Thoracic aorta endothelial cell (primary cell): ENCODE measurements around a stretch of chr14.

- CAGE, long polyA plus RNA: no peak
These were observed 18.3 kb downstream of the ZFP36L1 start for GRCh38 chr14:68774552-68774910.

DNA sequence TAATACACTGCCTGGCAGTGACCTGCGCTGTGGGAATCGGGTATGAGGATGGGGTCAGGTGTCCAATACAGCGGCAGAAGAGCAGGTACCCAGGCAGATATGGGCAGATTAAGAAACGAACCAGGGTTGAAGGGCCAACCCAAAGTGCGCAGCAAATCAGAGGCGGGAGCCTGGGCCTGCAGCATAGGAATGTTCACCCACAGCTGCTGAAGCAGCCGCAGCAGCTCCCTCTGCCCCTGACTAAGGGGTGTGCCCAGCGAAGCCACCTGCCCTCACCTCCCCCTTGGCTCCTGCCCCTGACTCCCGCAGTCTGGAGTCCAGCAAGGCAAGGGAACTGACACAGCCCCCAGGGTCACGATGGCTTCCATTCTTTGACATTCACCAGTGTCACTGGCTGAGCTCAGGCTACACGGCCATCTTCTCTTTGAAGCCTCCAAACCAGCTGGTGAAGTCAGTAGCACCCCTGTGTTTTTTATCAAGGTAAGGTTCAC, 27.2 kb upstream of the ZFP36L1 start:
- CAGE, long polyA plus RNA: no peak

GRCh38 chr14:68876933-68877526, 84.2 kb upstream of the ZFP36L1 start:
- CAGE, long polyA plus RNA: no peak

DNA sequence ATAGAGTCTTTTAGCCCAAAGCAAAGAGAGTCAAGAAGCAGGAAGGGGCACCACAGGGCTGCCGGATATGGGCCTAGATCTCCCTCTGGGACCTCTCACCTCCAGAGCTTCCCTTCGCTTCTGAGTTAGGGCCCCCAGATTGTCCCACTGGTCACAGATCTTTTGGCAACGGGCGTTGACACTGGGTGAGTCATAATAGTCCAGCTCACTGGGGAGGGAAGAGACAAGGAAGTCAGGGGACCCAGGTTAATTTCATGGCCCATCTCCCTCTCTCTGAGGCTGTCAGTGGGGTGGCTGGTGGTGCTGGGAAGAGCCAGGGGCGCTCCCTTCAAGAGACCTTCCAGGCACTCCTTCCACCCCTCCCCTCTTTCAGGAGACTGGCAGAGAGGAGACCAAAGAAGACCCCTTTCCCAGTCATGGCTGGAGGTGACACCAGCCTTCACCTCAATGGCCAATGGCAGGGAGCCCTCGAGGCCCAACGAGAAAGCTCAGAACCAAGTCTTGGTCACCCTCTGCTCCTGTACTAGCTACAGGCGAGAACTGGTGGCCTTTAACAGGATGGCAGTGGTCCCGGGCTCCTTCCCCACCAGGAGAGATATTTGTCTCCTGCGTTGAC, 91.9 kb upstream of the ZFP36L1 start:
- CAGE, long polyA plus RNA: no peak

DNA sequence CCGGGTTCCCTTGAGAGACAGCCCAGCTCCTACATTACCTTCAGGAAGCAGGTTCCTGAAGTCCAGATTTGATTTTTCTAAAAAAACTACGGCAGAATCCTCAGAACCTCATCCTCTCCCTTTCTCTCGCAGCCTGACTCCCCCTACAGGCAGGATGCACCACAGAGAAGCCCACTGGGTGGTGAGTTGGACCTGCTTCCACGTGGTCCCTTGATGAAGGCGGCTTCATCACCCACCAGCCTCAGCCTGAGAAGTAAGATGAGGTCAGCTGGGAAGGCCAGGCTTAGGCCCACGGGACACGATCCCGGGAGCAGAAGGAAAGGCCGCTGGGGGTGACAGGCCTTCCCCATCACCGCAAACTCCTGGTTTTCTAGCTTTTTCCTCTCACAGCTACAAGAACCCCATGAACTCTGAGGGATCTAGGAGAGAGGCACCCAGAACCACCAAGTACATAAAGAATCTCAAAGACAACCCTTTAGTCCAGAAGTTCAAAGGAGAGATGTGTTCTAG, 82.9 kb downstream of the ACTN1 start:
- CAGE, long polyA plus RNA: no peak

GRCh38 chr14:68935619-68936755, 43.1 kb downstream of the ACTN1 start:
- CAGE, long polyA plus RNA: no peak

- CAGE, long polyA plus RNA: no peak
These were observed 39.2 kb downstream of the ACTN1 start for GRCh38 chr14:68939838-68940455.

- CAGE, long polyA plus RNA: no peak
These were observed 25.5 kb upstream of the ACTN1 start for GRCh38 chr14:69004646-69005032.

DNA sequence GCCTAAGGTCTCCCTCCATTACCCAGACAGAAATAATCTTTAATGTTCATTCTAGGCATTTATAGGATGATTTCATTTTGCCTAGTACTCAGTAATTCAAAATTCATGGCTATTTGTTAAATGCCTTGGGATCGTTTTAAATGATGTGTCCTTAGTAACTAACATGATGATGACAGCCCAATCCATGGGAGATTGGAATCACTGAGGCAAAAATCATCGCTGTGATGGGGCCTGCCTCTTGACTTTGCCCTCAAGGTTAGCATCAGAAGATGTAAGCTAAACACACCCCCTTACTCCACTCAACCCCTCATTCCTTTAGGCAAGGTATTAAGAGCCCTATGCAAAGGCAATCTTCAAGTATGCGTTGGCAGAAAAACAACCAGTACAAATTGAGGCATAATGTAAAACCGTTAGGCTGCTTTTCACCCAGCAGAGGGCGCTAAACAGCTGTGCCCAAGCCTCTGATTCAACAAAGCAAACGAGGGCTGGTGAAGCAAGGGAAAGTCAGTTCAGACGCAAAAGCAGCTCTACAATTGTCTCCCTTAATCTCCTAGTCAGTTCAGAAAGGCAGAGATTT, 23.8 kb downstream of the DCAF5 start:
- CAGE, long polyA plus RNA: no peak

- CAGE, long polyA plus RNA: no peak
These were observed 41.1 kb downstream of the ERH start for GRCh38 chr14:69356831-69357635.

DNA sequence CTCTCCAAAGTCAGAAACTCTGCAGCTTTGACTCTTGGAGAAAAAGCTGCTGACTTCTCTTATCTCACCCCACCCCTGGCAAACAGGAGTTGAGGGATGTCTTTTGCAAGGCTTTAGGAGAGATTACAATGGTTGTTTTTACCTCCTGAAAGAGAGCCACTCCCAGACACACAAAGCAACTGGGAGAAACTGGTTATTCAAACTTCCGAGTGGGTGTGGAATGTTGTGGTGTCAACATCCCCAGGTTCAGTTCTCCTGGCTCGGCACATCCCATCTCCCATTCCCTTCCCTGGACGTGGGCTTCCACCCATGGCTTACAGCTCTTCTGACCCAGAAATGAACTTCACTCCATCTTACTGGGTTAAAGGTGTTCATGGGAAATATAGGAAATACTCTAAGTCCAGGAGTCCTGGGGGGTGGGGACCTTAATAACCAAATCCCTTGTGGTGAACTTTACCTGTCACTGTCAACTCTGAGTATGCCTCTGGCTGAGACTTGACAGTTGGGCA, 42.0 kb downstream of the CCDC177 start:
- CAGE, long polyA plus RNA: no peak

DNA sequence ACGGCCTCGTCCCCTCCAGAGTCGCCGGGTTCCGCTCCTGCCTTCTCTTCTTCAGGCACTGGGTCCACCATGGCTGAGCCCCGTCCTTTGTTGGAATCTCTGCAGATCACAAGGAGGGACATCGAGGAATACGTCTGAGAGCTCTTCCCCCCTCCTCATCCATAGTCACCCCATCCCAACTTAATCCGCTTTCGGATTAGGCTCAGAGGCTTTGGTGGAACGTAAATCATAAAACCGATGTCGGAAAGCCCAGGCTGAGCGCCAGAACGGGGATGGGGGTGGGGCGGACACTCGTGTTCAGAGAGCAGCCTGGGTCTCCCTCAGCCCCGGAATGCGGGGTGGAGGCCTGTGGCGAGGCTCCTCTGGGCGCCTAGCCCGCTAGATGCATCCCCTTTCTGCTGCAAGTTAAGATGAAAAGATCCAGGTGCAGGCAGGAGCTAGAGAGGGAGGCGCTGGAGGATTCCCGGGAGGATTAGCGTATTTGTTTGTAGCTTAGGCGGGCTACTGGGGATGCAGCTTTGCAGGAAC, 1.1 kb downstream of the CCDC177 start:
- CAGE, long polyA plus RNA: no peak

DNA sequence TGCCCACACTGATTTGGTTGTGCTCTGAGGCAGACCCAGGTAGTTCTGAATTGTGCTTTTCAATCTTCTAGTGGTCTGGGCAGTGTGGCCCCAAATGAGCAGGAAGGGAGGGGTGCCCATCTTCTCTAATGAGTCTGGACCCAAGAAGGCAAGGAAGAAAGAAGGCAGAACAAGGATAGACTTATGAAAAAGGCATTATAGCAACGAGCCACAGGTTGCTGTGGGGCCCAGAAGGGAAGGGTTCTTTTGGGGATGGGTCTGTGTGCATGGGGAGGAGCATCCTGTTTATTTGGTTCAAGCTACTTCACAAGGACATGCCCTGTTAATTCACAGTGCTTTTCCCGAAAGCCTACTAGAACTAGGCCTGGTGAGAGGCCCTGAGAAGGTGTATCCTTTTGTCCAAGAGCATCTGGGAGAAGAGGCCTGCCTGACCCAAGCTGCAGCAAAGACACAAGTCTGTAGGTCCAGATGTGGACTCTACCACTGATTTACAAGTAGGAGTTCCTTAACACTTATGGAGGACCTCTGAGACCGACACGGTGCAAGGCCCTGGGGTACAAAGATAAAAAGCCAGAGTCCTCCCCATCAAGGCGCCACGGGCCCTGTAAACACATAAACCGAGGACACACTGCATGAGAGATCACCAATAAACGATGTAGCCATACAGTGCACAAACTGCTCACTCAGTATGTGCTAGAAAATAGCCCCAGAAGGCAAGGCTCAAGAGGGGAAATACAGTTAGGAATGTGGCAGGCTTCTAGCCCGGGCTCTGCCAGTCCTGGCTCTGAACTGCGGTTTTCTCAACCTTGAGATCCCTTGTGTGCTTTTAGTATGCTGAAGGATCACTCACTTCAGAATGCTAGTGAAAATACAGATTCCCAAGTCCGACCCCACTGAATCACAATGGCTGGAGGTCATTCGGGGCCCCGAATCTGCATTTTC, 993 bp upstream of the SUSD6 start:
- CAGE, long polyA plus RNA: no peak

GRCh38 chr14:69636051-69637080, 25.0 kb downstream of the SUSD6 start:
- CAGE, long polyA plus RNA: no peak

GRCh38 chr14:69648515-69649220, 37.3 kb downstream of the SUSD6 start:
- CAGE, long polyA plus RNA: no peak

DNA sequence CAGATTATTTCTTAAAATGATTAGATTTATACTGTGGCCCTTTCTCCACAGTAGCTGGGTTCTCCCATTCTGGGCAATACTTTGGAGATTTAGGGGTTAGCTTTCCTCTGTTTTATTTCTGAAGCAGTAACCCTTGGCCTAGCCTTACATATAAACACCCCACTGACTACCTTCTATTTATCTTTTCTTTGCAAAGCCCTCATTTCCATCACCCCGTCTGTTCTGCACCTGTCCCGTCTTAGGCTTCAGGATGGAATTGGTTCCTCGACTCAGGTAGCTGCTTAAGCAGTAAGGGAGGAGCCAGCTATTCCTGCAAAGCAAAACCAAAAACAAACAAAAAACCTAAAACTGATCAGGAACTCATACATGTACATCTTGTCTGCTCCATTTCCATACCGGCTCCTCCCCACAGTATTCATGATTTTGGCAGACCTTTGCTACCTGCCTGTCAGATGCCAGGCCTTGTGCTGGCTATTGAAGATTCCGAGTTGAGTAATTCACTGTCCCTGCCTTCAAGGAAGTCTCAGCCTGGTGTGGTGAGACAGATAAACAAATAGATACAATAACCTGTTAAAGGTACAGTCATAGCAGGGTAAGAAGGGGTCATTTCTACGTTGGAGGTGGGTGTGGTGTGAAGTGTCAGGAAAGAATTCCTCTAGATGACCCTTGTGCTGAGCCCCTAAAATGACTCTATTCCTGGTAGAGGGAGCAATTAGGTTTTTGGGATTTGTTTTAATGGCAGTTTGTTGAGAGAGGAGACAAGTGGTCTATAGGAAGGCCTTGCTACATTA, 42.6 kb downstream of the SUSD6 start:
- CAGE, long polyA plus RNA: no peak

DNA sequence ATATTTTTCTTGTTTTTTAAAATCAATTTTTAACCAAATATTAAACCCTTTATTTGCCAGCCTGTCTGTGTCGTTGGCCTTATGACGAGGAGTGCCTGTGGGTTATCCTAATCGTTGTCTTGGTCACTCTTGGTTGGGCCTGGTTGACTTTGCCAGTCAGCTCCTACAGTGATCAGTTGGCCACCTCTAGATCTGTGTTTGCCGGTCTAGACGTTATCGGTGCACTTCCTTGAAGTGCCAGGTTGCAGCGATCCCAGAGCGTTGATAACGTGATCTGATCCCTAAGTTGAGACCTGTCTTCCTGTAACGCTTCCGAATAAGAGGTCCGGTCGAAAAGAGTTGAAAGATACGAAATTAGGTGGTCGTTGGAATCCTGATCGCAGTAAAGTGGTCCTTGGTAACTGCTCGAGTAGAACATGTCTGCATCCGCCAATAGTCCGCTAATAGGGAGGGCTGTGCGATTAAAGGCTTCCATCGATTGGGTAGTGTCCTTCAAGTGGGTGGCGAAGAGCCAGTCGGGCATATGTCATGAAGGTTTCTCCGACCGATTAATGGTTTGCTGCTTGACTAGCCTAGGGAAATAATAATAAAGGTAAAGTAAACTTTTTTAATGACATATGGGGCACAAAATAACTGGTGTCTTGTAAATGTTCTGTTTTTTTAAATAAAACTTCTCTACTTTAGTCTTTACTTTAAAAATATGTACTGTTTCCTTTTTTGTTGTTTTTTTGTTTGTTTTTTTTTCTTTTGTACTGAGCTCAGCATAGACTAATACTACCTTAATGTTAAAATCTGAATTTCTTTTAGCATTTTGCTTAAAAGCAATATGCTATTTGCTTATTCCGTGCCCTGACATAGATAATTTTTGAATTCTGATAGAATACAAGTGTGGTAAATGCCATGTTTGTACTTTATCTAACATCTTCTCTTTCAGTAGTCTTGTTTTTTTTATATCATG, 2.8 kb downstream of the SRSF5 start:
- CAGE, long polyA plus RNA: no peak

- CAGE, long polyA plus RNA: no peak
These were observed 366 bp downstream of the SMOC1 start for GRCh38 chr14:69879602-69879961.

- CAGE, long polyA plus RNA: no peak
These were observed 13.6 kb downstream of the TTC9 start for GRCh38 chr14:70655121-70655947.

- CAGE, long polyA plus RNA: no peak
These were observed 24.5 kb downstream of the TTC9 start for GRCh38 chr14:70665994-70666749.